Measurements from ENCODE around the genes MAN2A2 and RCCD1.

- PRO-cap: no peak
Observed at GRCh38 chr15:90227948-90228359, 5.8 kb downstream of the CIB1 start.

DNA sequence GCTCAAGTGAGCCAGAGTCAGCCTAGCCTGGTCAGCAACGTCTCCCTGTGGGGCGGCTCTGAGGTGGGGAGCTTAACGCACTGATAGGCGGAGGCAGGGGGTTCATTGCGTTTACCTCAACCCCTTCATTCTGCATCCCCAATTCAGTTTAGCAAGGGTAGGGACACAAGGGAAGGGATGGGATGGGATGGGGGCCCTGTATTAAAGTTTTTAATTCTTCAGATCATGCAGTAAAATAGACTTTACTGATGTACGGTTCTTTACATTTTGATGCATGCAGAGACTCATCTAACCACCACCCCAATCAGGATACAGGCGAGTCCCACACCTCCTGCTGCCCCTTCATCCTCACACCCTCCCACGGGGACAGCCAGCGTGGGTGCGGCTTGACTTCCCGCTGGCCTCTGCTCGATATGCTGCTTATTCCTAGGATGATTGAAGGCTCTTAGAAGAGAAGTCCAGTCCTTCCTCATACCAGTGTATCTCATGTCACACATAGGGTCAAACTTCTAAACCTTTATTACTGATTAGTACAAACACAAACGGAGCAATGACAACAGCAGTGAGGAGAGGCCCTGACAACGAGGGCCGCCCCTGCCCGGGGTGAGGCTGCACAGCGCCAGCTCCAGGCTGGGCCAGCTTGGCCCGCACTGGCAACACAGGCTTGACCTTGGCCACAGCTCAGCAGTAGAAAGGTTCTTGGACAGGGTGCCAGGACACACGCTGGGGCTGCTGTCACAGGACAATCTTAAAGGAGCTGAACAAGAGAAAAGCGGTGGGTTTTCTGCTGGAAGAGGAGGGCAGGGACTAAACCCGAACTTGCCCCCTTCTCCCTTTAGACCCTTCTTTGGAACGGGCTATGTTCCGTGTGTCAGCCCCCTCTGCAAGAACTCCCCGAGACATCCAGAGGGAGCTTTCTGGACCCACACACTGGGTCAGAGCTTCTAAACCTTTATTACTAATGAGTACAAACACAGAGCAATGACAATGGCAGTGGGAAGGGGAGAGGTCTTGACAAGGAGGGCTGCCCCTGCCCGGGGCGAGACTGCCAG is 3.7 kb downstream of the CIB1 start:
- PRO-cap: no peak

- PRO-cap: no peak
Observed at GRCh38 chr15:90293327-90294037, 28.0 kb downstream of the NGRN start.

DNA sequence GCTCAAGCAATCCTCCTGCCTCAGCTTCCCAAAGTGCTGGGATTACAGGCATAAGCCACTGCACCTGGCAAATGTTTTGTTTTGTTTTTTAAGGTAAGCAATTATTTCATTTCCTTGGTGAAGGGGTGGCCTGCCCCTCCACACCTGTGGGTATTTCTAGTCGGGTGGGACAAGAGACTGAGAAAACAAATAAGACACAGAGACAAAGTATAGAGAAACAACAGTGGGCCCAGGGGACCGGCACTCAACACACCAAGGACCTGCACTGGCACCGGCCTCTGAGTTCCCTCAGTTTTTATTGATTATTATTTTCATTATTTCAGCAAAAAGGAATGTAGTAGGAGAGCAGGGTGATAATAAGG is 5.7 kb upstream of the ZNF774 start:
- PRO-cap: no peak

GRCh38 chr15:90400305-90400725 is 12.3 kb downstream of the IQGAP1 start:
- PRO-cap: no peak

- PRO-cap: no peak
Observed at GRCh38 chr15:90492432-90492755, 37.3 kb upstream of the CRTC3 start.

- PRO-cap: no peak
Observed at GRCh38 chr15:90528893-90529270, 841 bp upstream of the CRTC3 start.

GRCh38 chr15:90552759-90553093 is 23.0 kb downstream of the CRTC3 start:
- PRO-cap: no peak

DNA sequence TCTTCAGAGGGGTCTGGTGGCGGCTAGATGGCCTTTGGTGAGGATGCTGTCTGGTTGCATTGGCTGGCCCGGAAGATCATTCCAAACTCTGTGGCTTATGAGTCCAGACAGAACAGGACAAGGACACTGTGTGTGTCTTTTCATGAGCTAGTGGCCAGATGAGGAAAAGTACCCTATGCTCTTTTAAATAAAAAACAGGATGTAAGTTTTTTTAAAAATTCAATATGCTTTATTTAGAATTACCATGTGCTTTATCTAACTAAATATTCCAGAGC is 51.3 kb downstream of the CRTC3 start:
- PRO-cap: no peak

GRCh38 chr15:90608796-90609658 is 79.3 kb downstream of the CRTC3 start:
- PRO-cap: no peak

- PRO-cap: no peak
Observed at GRCh38 chr15:90666953-90667358, 50.2 kb upstream of the BLM start.

- PRO-cap: no peak
Observed at GRCh38 chr15:90757391-90757794, 40.2 kb downstream of the BLM start.

DNA sequence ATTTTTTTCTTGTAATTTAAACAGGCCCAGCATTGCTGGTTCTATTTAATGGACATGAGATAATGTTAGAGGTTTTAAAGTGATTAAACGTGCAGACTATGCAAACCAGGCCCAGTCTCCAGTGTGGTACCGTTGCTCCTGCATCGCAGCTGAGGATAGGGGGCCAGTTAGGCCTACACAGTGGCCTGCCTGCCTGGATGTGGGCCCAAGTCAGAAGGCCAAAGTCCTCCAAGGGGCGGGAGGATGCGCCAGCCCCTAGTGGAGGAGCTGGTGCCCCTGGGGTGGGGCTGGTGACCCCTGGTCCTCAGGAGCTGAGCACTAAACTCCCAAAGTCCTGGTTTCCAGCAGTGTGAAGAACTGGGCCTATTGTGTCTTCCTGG is 965 bp upstream of the FES start:
- PRO-cap: no peak

- PRO-cap: bidirectional peak, plus-strand start at chr15:90903302, minus-strand start at chr15:90903241; bidirectional peak, plus-strand start at chr15:90903427, minus-strand start at chr15:90903408
Observed at GRCh38 chr15:90902822-90903672, at the start of gene MAN2A2. Gene MAN2A2 (plus strand): TSS chr15:90903302.

GRCh38 chr15:90922722-90923604 is 9.4 kb downstream of the HDDC3 start:
- PRO-cap: no peak

GRCh38 chr15:90954582-90955491 is at the start of gene RCCD1:
Gene RCCD1 (plus strand): TSS chr15:90954884.
- PRO-cap: unidirectional peak, plus-strand start at chr15:90954899

DNA sequence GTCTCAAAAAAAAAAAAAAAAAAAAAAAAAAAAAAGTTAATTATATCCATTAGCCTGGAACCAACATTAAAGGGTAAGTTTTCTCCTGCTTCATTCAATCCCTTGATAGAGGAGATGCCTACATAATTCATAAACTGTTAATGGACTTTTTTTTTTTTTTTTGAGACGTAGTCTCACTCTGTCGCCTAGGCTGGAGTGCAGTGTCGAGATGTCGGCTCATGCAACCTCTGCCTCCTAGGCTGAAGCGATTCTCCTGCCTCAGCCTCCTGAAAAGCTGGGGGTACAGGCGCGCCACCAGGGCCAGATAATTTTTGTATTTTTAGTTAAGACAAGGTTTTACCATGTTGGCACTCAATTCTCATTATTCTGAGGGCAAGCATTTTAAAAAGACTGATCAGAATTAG is 1.3 kb downstream of the PRC1 start:
- PRO-cap: no peak

DNA sequence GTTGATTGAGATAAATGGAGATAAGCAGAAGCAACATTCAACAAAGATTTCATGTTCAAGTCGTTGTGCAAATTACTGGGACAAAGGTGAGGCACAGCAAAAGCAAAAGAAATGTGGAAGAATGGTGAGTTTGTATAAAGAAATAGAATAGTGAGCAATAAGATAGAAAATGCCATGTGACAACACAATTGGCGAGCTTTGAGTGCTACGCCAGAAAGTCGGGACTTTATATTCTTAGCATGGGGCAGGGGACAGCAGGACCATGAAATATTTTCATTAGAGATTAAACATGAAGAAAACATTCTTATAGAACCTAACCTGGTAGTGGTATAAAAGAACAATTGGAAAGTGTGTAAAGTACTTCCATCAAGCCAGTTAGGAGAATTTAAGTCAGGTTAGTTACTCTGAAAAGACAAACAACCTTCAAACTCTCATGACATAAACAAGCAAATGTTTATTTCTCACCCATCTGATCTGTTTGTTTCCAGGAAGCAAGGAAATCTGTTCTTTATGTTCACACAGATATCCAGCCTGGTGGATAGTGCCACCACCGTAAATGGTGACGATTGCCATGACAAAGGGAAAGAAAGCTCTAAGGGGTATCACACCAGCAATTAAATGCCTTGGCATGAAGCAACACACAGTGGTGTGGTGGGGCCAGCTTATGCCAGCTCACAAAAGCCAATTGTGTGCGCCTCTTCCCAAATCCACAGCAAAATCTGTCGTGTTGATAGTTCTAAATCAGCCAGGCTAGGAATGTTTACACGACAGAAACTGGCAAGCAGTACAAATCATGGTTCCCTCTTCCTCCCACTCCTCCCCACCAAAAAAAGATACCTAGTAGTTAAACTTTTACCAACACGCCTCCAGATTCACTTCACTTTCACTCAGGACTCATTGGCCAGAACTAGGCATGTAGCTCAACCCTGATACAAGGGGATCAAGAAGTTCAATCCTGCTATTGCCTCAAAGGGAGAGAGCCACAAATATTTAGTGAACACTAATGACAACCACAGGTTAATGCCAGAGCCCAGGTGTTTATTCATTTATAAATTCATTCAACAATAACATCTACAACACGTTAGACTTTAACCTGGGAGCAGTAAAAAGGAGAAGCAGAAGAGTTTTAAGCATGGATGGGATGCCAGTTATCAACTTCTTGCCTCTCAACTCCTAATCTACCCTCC is 189.3 kb upstream of the SLCO3A1 start:
- PRO-cap: no peak

DNA sequence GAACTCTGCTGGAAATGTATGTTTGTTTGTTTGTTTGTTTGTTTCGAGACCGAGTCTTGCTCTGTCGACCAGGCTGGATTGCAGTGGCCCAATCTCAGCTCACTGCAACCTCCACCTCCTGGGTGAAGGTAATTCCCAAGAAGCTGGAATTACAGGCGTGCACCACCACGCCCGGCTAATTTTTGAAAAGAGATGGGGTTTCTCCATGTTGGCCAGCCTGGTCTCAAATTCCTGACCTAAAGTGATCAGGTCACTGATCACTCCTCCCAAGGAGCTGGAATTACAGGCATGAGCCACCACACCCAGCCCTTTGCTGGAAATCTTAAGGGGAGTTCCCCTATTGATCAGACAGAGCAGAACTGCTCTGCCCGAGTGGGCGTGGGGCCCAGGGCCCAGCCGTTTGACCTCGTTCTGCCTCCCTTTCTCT is 89.1 kb downstream of the SLCO3A1 start:
- PRO-cap: no peak

DNA sequence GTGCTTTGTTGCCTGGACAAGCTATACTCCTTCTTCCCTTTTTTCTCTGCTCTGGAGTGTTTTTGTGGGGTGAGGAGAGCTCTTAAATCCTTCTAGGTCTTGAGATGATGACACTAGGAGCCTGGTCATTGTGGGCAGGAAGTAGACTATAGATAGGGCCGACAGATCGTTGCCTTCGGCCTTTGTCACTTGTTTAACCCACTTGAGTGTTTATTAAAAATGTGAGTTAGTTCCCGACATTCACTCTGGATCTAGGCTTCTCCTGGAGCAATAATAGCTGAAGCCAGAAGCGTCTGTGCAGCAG is 93.9 kb downstream of the SLCO3A1 start:
- PRO-cap: no peak

Measured in pulmonary lymph node (tissue), 1 donor.